GM23248 (cell line): ENCODE measurements around the genes CENPI and NXF3.

DNA sequence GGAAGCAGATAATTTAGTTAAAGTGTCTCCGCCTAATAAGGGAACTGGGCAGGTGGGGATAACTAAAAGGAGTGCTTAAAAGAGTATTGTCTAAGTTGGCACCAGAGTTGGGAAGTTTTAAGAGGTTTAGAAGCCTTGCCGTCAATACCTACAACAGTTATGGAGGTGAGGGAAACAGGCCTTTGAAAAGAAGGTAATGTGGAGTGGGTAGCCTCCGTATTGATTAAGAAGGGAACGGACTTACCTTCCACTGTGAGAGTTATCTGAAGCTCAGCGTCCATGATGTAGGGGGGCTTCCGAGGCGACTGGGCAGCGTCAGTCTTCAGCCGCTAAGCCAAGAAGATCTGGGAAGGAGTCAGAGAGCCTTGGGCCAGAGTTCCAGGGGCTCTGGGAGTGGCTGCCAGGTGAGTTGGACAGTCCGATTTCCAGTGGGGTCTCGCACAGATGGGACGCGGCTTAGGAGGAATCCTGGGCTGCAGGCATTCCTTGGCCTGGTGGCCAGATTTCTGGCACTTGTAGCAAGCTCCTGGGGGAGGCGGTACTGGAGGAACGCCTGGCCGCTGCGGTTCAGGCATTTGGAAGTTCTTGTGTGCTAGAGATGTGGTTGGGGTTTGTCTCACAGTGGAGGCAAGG lies 1027.9 kb downstream of the FAM133A start:
- RAMPAGE, long total RNA: no peak

- RAMPAGE, long total RNA: no peak
Observed at GRCh38 chrX:96843019-96843788, 40.5 kb upstream of the RPA4 start.

DNA sequence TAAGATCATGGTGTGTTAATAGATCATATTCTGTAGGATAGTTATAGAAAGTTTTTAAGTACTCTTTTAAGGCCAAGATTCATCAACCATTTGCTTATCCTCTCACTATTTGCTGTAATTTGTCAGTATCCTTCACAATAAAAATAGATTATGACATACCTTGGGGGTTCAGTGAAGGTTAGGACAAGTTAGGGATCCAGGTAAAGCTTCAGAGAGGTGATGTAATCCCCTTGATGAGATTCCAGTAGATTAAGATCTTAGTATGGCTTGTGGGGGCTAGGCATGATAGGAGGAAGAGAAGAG lies 298.1 kb downstream of the RPA4 start:
- RAMPAGE, long total RNA: no peak

DNA sequence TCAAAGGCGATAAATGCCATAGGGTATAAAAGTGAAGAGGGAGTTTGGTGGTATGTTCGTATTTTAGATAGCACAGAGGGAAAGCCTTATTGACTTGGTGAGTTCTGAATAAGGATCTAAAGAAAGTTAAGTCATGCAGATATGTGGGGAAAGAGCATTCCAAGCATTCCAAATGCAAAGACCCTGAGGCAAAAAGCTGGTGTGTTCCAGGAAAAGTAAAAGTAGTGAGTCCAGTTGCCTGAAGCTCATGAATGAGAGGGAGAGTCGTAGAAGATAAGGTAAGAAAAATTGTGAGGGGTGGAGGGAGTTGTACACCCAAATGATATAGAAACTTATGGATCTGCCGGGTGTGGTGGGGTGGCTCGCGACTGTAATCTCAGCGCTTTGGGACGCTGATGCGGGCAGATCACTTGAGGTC lies 426.7 kb downstream of the RPA4 start:
- RAMPAGE, long total RNA: no peak

- RAMPAGE, long total RNA: no peak
Observed at GRCh38 chrX:97437276-97438142, 553.8 kb downstream of the RPA4 start.

GRCh38 chrX:97482203-97482555 lies 598.5 kb downstream of the RPA4 start:
- RAMPAGE, long total RNA: no peak

- RAMPAGE, long total RNA: no peak
Observed at GRCh38 chrX:100632355-100632637, 4.3 kb downstream of the TSPAN6 start.

DNA sequence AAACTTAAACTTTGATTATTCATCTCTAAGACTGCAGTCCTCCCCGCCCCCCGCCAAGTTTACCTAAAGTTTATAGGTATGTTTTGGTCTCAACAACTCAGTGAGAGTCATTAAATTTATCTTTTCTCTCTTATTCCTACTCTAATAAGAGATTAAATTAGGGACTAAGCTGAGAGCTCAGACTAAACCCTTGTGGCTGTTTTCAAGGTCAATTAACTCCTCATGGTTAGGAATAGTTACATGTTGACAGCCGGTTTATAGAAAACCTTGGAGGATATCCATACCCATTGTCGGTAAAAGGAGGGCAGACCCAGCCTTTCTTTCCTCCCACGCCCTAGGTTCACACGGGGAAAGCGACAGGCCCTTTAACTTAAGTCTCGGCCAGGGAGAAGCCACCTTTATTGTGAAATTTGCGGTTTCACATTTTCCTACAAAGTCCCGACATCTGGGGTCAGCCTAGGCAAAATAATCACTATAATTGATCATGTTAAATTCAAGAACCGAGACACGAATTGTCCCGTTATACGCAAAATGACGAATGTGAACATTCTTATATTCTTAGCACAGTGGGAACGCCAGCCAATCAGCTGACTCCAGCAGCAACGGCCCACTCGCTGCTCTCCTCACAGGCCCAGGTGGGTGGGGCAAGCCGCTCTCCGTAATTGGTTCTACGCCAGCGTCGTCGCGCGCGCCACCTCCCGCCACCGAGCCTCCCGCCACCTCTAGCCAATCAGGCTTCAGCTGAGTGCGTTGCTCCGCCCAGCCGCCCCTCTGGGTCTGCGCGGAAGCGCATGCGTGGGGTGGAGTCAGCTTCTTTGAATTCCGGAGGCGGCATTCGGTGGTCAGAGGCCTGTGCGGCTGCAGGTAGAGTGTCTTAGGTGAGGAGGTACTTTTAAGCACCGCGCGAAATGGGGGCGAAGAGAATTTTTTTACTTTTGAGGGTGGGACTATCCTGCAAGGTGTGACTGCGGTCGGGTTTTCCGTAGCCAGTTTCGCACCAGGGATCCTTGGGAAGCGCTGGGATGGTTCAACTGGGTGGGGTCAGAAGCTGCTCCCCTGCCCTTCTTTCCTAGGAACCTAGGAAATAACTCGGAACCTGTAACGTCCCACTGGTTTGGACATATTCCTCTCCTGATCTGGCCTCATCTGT lies at the start of gene CENPI:
Gene CENPI (plus strand): TSS at position 834 of the 1,150 bp plus-strand sequence.
- RAMPAGE, long total RNA: start-site peak on the plus strand centred at position 813 of the sequence, 31 bp wide, 11 and 21 reads in 2 replicates

DNA sequence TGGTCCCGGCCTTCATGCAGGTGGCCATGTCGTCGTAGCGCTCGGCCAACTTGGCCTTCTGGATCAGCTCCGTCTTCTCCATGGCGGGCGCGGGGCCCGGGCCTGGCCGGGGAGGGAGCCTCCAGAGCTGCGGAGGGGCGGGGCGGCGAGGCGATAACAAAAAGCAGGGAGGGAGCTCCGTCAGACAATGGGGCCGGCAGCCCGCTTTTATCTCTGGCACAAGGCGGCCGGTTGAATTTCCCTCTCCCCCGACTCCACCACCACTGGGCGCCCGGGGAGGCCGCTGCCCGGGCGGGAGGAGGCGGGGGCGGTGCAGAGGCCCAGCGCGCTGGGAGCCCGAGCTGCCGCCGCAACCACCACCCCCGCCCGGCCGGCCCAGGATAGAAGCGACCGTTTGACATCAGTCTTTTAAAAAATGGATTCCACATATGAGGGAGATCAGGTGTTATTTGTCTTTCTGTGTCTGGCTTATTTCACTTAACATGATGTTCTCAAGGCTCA lies 28.2 kb upstream of the DRP2 start:
- RAMPAGE, long total RNA: no peak

DNA sequence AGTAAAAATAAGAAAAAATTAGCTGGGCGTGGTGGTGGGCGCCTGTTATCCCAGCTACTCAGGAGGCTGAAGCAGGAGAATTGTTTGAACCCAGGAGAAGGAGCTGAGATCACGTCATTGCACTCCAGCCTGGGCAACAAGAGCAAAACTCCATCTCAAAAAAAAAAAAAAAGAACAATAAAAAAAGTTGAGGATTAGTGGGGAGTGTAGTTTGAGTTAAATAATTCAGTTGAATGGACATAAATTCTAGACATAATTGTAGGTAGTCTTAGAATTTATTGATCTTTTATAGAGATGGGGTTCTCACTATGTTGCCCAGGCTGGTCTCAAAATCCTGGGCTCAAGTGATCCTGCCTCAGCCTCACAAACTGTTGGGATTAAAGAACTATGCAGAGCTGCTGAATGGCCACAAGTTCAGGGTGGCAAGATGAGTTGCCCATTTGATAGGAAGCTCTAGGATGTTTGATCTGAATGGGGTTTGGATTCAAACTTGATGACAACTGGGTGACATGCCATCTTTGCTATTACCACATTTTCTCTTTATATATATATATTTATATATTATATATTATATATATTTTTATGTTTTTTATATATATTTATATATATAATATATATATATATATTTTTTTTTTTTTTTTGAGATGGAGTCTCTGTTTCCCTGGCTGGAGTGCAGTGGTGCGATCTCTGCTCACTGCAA lies 3.5 kb downstream of the RPL36A start:
- RAMPAGE, long total RNA: no peak

DNA sequence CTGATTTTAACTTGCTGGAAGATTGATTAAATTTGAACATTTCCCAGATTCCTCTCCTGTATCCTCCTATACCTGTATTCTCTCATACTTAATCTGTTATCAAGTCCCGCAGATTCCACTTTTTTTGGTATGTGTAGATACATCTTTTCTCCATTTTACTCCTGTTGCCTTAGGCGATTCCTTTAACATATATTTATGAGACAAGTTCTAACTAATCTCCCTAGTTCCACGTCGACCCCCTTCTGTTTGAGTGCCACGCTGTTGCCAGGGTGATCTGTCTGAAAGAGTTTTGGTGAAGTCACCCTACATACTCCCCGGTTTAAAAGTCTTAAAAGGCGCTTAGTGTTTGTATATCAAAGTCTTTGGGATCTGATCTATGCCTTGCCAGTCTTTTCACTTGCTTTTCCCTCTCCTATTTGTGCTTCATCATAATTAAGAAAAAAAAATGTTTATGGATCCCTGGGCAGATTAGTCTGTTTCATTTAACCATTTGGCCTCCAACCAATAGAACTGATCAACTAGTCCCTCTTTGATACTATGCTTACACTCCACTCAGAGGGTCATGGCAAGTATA lies 2.5 kb downstream of the HNRNPH2 start:
- RAMPAGE, long total RNA: no peak

DNA sequence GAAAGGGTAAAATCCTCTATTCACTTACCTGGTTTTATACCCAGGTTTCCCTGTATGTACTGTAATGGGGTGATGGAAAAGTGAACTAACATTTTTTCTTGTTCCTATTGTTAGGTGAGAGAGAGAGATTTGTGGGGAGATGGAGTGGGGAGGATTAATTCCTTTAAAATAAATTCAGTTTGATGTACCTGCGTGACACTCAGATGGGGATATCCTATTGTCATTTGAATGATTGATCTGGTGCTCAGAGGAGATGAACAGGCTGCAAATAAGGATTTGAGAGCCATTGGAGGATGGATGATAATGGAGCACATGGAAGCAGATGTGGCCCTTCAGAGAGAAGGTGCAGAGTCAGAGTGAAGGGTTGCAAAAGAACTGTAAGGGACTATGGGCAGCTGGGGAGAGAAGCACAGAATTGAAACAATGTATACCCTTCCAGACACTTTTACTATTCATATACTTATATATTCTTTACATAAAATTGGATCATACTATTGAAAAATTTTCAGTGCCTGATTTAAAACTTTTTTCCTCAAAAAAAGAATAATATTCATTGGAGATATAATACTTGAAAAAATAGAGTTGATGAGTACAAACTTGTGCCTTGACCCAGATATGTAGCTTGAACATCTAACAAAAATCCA lies 5.2 kb downstream of the ARMCX3 start:
- RAMPAGE, long total RNA: no peak

GRCh38 chrX:102154872-102155161 lies 960 bp downstream of the BEX5 start:
- RAMPAGE, long total RNA: no peak

DNA sequence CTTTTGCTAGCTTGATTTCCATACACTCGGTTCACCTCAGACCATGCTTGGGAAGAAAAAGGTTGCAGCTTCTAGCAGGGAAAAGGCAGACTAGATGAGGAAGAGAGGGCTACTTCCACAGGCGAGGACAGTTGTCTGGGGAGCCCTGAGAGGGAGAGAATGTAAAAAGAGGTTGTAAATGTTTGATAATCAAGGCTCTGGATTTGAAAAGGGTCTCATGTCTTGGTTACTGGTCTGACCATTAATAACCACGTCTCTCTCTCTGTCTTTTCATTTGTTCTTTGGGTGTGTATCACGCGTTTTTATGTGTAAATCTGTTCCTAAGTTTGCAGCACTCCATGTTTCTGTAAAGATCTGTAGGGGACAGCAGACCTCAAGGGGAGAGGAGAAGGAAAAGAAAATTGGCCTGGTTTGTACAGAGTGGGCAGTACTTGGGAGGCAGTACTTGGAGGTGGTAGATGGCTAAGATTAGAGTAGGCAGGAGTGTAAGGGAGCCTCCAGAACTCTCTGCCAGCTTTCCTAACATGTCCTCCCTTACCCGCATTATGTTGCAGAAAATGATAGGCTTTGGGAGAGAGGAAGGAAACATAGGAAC lies 781 bp downstream of the ARMCX5 start:
- RAMPAGE, long total RNA: no peak

- RAMPAGE, long total RNA: no peak
Observed at GRCh38 chrX:102656340-102656803, 5.1 kb downstream of the GPRASP1 start.

GRCh38 chrX:103092950-103093608 lies at the start of gene NXF3:
TSS of gene NXF3 (minus strand) at chrX:103093143.
- RAMPAGE, long total RNA: no peak

DNA sequence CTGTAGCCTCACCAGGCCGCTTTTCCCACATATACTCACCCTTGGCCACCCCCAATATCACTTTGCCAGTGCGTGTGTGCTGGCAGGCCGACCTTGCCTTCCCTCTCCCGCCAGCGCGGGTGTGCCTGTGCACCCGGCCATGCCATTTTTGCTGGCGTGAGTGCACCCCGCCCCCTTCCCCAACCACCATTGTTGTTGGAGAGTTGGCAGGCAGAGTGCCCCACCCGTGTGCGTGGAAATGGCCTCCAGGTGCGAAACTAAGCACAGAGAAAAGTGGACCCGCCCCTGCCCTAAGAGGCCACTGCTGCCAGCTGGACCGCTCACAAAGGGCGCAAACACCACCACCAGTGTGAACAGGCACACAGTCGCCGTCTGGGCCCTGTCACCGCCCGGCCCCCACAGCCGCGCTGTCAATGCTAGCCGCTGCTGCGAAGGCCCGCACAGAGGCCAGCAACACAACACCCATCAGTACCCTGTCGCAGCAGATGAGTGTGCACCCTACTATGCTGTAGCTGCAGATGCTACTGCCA lies 6.0 kb downstream of the BEX4 start:
- RAMPAGE, long total RNA: no peak

DNA sequence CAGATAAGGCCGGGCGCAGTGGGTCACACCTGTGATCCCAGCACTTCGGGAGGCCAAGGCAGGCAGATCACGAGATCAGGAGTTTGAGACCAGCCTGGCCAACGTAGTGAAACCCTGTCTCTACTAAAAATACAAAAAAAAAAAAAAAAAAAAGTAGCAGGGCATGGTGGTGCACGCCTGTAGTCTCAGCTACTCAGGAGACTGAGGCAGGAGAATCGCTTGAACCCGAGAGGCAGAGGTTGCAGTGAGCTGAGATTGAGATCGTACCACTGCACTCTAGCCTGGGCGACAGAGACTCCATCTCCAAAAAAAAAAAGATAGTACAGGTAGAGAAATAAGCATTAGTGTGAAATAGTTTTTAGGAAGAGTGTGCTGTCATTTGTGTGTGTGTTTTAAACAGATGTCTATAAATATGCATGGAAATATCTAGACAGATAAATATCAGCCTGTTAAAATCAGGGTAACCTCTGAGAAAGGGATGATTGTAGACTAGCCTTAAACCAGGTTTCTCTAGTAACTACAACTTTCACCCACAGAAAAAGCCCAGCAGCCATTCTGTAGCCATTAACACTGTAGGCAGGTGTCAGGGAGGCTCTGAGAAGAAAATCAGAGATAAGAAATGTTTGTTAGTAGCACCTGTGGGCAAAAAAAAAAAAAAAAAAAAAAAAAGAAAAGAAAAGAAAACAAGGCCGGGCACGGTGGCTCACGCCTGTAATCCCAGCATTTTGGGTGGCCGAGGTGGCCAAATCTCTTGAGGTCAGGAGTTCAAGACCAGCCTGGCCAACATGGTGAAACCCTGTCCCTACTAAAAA lies 7.1 kb downstream of the MORF4L2 start:
- RAMPAGE, long total RNA: no peak

- RAMPAGE, long total RNA: no peak
Observed at GRCh38 chrX:103681395-103682561, 4.7 kb downstream of the MORF4L2 start.

DNA sequence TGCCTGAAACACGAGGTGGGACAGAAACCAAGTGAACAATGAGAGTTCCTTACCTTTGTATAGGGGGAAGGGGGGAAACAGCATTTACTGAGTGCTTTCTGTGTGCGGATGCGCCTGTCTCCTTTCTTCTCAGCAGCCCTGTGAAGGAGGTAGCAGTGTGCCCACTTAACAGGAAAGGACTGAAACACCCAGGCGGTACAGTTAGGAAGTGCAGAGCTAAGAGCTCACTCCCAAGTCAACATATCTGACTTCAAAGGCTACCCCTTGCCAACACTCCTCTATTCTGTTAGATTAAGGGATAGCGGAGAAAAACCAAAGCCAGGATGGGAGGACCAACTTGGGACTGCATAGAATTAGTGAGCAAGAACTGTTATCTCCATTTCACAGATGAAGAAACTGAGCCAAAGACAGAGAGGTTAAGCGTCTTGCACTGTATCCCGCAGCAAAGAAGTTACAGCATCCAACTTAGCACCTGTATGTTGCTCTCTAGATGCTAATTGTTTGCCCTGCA lies 43.0 kb upstream of the TMSB15B start:
- RAMPAGE, long total RNA: no peak